Prostate gland (tissue), 2 donors: ENCODE data around the genes PLRG1 and ASIC5.

DNA sequence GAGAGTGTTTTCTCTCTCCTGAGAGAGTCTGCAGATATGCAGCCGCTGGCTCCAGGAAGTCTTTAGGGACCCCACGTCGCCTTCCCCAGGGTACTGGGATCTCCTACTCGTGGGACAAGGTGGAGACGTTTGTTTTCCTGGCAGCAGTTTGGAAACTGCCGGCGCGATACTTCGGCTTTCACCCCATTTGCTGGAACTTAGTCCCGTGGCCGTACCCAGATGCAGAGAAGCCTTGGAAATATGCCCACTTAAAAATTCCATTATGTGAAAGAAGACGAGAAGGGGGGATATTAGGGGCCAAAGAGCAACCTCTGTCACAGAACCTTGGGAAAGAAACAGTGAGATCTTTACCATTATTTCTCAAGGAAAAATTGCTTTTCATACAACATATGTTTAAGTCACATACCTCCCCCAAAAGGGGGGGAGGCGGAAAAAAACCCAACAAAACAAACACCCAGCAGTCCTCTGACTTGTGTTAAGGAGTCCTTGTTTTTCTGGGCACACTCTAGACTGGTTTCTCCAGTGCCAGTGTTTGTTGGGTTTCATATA, 72.7 kb downstream of the TMEM131L start:
- PRO-cap = no peak
- RAMPAGE, long total RNA, 2 experiments = no peak in any of the 2 experiments

DNA sequence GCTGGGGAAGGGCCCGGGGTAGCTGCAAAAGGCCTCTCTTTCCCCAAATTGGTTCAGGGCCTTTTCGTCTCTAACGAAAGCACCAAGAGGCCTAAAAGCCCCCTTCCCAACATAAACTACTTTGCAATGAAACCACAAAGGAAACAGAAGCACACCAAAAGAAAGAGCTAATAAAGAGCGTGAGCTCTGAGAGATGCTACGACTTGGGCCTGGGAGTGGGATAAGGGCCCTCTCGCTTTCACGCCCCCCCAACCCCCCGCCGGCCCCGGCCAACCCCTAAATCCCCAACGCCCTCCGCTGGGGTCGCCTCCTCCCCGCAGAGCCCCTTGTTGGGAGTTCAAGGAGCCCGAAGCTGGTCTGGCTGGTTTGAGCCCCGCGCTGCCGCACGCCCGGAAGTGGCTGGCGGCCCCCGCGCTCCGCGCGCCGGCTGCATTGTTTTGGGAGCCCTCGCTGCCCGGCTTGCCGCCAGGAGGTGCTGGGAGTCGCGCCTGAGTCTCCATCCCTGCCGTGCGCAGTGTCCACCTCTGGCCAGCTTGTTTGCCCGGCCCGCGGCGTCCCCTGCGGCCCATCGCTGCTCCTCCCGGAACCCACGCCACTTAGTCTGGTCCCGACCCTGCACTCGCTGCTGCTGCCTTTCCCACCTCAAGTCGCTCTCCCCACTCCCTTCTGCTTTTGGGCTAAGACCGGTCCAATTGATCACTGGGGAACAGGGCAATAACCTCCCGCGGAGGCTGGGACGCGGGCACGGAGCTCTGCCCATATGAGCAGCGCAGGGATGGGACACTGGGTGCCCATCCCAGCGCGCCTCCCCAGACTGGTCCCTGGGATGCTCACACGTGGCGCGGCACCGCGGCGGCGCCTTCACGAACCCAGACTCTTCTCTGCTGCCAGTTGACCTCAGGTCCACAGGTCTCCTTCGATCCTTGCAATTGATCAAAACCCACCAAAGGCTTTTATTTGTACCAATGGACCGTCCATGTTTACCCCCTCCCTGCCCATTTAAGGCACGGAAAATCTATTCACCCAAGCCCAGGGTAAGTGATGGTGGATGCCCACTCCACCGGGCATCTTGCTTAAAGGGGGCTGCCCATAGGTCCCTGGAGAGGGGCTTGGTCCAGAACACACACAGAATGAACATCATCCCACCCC, 2.2 kb upstream of the SFRP2 start:
- PRO-cap = no peak
- RAMPAGE, long total RNA, 2 experiments = no peak in any of the 2 experiments

DNA sequence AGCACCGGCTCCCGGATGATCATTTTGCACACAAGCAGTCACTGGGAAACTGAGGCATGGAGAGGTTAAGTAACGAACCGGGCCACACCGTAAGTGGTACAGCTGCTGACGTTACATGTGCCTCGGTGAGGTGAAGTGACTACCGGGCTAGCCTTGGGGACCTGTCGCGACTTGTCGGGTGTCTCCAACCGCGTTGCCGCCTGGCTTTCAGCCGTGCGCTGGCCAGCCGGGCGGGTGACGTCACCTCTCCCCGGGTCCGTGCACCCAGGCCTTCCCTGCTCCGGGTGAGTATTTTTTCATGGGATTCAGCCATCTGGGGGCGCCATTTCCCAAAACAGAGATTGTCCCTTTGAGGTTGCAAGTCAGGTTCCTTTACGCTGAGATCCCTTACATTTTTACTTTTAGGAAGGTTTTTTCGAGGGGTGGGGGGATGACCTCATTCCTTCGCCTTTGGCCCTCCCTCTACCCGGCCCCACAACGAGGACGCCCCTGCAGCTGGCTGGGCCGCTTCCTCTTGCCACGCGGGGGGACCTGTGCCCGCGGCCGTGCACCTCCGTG, 3.4 kb upstream of the SFRP2 start:
- PRO-cap = unidirectional peak, minus-strand start at position 209 of the sequence
- RAMPAGE, long total RNA, 2 experiments = no peak in any of the 2 experiments

DNA sequence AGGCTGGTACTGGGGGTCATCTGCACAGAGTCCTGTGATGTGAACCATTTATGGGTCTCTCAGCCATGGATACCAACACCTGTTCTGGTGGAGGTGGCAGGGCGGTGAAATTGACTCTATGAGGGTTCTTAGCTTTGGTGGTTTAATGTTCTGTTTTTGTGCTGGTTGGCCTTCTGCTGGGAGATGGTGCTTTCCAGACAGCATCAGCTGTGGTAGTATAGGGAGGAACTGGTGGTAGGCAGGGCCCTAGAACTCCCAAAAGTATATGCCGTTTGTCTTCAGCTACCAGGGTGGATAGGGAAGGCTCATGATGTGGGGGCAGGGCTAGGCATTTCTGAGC, 208.1 kb upstream of the SFRP2 start:
- PRO-cap = no peak
- RAMPAGE, long total RNA, 2 experiments = no peak in any of the 2 experiments

GRCh38 chr4:154550261-154550690, at the start of gene PLRG1:
Gene PLRG1, minus strand, starts transcription at chr4:154550400.
- PRO-cap = bidirectional peak, plus-strand start at chr4:154550504, minus-strand start at chr4:154550421
- RAMPAGE, long total RNA, 2 experiments = start-site peak on the minus strand in 2 of 2 experiments, at chr4:154550382-154550397 at its widest, 32 to 169 reads per replicate

- PRO-cap = no peak
- RAMPAGE, long total RNA, 2 experiments = no peak in any of the 2 experiments
Measured at GRCh38 chr4:154550691-154550940, 416 bp upstream of the PLRG1 start.

DNA sequence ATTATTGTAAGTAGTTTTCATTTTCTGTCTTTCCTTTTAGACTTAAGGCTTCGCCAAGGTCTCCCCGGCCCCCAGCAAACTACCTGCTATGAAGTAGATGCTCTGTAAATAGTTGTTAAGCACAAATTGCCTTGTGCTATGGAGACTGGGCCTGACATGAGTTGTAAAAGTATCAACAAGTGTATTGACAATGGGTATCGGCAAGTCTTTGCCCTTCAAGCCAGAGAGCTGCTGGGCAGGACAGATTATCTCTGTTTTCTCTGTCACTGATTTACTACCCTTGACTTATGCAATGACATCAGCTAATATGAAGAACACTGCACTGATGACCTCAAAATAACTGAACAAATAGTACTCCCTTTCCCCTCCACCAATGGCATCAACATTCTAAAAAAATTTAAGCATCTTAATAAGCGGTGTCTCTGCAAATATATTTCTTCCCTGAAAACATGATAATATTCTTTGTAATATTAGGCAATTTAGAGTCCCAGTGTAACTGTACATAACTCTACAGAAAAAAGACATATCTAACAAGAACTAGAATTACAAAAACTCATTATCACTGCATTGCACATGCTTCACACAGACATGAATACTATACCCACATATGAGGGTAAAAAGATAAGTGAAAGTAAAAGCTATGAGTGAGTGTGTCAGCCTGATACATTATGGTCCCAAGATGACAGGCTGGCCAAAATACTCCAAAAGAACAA, 2.6 kb upstream of the FGB start:
- PRO-cap = no peak
- RAMPAGE, long total RNA, 2 experiments = no peak in any of the 2 experiments

DNA sequence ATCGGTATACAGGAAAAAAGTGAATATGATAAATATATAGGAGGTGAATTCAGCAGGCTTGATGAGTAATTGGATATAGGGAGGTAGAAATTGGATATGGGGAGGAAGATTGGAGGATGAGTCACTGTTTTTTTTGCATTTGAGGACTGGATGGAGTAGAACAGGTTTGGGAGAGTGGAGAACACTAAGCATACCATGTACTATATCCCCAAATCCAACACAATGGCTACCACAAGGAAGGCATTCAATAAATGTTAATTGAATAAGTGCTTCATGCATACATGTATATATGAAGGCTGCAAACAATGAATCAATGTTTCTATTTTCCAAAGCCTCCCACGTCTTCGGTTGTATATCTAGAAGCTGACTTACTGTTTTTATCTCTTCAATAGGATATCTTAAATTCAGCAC, 9.7 kb downstream of the FGG start:
- PRO-cap = no peak
- RAMPAGE, long total RNA, 2 experiments = no peak in any of the 2 experiments

- PRO-cap = no peak
- RAMPAGE, long total RNA, 2 experiments = no peak in any of the 2 experiments
Measured at GRCh38 chr4:155866183-155866436, at the start of gene ASIC5. Gene ASIC5, minus strand, starts transcription at chr4:155866277.

DNA sequence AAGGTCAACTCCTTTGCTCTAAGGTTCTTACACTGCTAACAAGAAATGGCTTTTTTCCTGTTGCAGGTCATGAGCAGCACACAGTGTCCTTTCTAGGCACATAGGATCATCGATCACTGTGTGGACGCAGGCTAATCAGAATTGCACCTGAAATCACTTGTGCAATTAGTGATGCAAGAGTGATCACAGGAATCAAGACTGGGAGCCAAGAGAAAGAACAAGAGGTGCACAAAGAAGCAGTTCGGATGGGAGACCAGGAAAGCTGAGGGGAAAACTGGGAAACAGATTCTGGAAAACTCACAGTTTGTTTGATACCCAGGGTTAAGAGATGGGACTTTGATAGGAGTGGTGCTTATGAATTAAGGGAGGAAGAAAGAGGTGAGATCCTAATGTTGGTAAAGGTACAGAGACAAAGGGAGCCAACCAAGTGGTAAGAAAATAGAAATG, 21.2 kb downstream of the TDO2 start:
- PRO-cap = no peak
- RAMPAGE, long total RNA, 2 experiments = no peak in any of the 2 experiments

GRCh38 chr4:156762222-156763252, 209.1 kb downstream of the PDGFC start:
- PRO-cap = no peak
- RAMPAGE, long total RNA, 2 experiments = no peak in any of the 2 experiments

DNA sequence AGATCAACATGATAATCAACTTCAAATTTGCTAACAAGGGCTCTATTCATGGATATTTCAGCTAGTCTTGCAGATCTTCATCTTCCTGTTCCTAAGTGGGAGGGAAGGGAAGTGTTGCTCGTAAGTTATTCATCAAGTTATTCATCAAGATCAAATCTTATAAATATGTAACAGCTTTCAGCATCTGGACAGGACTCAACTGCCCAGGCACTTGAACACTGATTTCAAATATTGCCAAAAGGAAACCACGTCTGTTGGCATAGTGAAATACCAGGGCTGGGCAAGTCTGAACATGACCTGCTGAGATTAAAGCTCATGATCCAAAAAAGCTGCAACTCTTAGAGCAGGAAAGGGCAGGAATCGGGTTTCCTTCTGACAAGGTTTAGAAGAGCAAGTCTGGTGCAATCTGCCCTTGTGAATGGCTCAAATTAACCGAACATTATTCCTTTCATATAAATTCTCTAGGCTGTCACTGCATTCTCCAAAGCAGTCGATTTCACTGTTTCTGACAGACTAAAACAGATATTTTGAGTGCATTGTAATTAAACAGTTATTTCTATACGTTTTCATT, 200.2 kb downstream of the PDGFC start:
- PRO-cap = no peak
- RAMPAGE, long total RNA, 2 experiments = no peak in any of the 2 experiments

GRCh38 chr4:157222823-157223397, 2.4 kb downstream of the GRIA2 start:
- PRO-cap = no peak
- RAMPAGE, long total RNA, 2 experiments = no peak in any of the 2 experiments

- PRO-cap = no peak
- RAMPAGE, long total RNA, 2 experiments = no peak in any of the 2 experiments
Measured at GRCh38 chr4:157393905-157394124, 173.3 kb downstream of the GRIA2 start.

DNA sequence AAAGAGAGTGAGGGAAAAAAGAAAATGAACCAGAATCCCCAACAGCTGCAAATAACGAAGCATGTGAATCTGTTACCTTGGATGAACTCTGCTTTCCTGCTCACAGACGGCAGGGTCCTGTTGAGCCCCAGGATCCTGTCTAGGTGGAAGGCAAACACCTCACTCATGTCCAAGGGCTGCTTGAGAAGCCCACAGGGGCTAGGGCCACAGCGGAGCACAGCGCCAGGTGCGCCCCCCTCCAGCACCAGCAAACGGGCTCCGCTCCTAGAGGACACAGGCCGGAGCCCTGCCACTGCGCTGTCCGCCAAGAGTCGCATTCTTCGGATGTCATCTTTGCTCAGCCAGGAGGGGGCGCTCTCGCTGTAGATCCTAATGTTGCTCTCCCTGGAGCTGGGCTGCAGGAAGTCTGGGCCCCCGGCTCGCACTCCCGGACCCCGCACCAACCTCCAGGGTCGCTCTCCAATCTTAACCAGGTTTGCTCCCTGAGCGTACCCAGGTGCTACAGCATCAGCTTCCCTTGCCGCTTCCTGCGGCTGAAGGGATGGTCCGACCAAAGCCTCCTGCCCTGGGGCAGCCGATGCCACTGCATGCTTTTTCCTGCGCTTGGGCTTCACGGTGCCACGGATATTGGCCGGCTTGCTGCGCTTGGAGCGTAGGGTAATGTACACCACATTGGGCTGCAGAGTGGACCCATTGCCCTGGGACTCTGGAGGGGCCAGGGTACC, 2.3 kb downstream of the GASK1B start:
- PRO-cap = no peak
- RAMPAGE, long total RNA, 2 experiments = no peak in any of the 2 experiments

DNA sequence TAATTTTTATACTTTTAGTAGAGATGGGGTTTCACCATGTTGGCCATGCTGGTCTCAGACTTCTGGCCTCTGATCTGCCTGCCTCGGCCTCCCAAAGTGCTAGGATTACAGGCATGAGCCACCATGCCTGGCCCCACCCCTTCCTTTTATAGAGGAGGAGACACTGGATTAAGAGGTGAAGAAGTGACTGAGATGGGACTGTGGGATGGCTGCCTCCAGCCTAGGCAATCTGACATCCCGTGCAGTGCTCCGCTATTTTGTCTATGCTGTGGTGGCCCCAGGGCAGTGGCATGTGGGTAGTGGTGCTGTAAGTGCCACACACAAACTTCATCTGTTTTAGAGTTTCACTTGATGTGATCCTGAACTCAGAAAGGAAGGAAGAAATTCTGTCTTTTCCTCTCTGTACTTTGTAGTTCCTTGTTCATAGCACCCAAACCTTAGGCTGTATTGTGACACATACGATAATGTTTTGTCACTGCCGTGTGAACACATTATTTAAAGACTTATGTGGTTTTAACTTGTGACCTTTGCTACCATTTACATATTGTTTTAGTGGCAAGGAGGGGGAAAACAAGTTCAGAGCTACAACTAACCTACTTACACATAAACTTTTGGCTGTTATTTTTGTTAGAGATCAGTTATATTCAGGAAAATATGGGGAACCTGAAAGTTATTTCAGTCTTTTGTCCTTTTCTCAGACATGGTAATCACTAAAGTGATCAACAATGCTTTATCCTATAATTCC, 49.1 kb downstream of the FNIP2 start:
- PRO-cap = bidirectional peak, plus-strand start at position 568 of the sequence, minus-strand start at position 333 of the sequence
- RAMPAGE, long total RNA, 2 experiments = no peak in any of the 2 experiments

DNA sequence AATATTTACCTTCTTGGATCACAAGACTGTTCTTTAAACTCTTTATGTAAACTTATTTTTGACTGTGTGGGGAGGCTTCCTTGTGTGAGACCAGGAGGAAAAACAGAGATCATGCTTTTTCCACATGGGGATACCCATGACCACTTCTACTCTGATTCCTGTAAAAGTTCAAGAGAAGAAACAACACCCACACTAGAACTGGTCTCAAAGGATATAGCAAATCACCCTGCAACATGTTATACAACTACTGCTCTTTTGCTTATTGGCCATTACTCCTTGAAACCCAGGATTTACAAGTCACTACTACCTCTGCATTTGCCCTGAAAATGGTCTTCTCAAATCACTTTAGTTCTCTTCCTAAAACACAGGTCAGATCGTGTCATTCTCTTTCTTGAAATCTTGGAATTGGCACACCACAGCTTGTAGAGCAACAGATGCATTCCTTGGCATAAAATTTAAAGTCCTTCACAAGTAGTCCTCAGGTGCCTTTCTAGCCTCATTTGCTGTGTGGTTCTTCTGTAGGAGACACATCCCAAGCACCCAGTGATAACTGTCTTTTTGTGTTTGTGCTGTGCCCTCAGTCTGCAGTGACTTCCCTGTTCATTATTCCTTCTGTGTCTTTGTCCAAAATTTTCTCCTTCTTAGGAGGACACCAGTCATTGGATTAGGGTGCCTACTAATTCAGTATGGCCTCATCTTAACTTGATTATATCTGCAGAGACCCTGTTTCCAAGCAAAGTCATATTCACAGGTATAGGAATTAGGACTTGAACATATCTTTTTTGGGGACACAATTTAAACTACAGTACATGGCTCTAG, 51.5 kb downstream of the FNIP2 start:
- PRO-cap = no peak
- RAMPAGE, long total RNA, 2 experiments = no peak in any of the 2 experiments

DNA sequence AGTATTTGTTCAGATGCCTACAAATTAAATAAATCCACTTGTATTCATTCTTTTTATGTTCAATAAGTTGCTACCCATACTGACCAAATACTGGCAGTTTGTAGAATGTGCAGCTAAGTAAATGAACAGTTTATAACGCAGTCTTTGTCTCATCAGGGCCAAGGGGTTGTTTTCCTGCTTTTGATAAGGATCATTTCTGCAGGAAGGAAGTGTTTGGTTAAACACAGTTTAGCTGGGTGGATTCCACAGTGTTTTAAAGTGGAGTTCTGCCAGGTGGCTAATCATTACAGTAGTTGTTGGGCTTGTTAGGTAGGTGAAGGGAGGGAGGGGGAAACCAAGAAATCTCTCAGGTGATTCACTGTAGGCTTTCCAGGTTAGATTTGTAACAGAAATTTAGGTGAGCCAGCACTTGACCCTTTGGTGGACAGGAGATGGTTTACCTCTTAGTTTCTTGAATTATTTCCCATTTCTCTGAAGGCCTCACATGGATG, 58.0 kb downstream of the FNIP2 start:
- PRO-cap = no peak
- RAMPAGE, long total RNA, 2 experiments = no peak in any of the 2 experiments

DNA sequence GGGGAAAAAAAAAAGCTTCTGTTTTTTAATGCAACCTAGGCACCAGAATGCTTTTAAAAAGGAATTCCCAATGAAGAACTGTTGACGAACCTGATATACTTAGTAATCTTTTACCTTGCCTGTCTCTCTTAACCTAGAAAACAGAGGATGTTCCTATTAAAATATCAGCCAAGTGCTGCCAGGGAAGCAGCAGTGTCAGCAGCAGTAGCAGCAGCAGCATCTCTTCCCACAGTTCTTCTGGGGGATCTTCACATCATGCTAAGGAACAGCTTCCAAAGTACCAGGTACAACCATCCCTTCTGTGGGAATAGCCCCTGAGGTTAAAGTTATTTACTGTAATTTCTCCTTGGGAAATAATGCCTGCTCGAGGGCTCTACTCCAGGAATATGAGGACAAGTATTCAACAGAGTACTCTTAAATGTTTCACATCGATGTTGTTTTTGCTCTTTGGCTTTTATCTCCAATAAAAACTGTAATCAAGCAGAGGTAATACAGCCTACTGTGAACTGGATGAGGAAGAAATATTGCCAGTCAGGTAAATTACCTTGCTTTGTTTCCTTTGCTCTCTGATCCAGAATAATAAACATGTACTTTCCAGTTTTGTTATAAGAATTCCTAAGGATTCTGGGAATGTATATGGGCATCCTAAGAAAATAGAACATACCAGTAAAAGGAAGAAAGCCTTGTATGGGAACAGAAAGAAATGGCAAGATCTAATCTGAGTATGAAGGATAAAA, 60.3 kb downstream of the FNIP2 start:
- PRO-cap = no peak
- RAMPAGE, long total RNA, 2 experiments = start-site peak on the plus strand in 1 of 2 experiments, centred at position 202 of the sequence, 5 reads per replicate

DNA sequence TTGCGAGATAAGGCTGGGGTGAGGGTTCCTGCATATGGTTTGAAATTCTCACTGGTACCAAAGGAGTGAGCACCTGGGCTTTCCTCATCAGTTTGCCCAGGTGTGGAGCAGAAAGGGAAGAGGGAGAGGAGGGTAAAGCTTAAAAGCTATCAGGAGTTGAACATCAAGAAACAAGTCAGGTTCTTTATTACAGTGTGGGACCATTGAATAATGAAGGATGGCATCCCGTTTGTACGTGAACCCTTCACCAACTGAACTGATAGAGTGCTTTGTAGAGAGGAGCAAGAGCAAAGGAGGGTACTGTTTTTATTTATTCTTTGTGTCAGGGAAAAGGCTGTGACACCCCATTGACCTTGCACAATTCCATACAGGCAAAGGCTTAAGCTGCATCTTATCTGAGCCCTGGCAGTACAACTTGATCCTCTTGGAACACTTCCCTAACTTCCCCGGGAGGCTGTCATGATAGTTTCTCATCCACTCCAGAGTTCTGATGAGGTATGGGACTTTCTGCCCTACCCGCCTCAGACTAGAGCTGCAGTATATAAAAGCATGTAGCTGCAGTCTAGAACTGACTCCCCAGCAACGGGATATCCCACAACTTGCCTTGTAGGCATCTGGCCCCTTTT, 72.5 kb downstream of the FNIP2 start:
- PRO-cap = no peak
- RAMPAGE, long total RNA, 2 experiments = no peak in any of the 2 experiments